Duodenum (tissue), 1 donor: ENCODE results near the genes CLDN1, TMEM207 and FGF12.

- PRO-cap = no peak
Observed at GRCh38 chr3:190321545-190322835, at the start of gene CLDN1. TSS of gene CLDN1 (minus strand) at chr3:190322446.

GRCh38 chr3:190449805-190450338, at the start of gene TMEM207:
TSS of gene TMEM207 (minus strand) at chr3:190449901.
- PRO-cap = no peak

- PRO-cap = no peak
Observed at GRCh38 chr3:190487101-190487474, 26.8 kb upstream of the IL1RAP start.

GRCh38 chr3:190586829-190587234, 72.9 kb downstream of the IL1RAP start:
- PRO-cap = no peak

GRCh38 chr3:190591098-190591507, 77.2 kb downstream of the IL1RAP start:
- PRO-cap = no peak

- PRO-cap = no peak
Observed at GRCh38 chr3:190641470-190642037, 127.7 kb downstream of the IL1RAP start.

- PRO-cap = no peak
Observed at GRCh38 chr3:192008698-192008989, 547.7 kb downstream of the PYDC2 start.

GRCh38 chr3:192303210-192303651, 424.1 kb downstream of the FGF12 start:
- PRO-cap = no peak

DNA sequence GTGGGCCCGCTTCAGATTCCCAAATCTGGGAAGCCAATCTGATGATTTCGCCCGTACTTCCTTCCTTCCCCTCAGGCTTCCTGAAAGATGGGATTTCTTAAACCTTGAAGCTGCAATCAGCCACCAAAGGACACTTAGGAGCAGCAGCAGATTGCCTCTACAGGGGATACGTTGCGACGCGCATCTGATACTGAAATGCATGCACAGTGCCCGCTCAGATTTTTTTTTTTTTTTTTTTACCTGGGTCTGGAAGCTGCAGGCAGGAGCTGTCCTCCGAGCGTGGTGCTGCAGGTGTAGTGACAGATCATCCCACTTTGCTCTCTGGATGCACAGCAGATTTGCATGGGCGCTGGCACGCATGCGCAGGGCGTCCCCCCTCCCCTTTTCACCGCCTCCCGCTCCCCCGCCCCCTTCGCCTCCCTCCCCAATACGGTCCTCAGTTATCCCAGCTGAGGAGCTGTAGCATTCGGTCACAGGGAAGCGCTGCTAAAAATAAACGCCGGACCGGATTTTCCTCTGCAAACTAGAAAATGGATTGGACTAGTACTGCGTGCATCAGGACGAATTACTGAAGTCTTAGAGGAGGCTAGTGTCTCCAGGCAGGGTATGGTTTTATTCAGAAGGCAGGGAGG, at the start of gene FGF12:
Gene FGF12 (minus strand): TSS at position 298 of the 632 bp plus-strand sequence.
- PRO-cap = no peak

DNA sequence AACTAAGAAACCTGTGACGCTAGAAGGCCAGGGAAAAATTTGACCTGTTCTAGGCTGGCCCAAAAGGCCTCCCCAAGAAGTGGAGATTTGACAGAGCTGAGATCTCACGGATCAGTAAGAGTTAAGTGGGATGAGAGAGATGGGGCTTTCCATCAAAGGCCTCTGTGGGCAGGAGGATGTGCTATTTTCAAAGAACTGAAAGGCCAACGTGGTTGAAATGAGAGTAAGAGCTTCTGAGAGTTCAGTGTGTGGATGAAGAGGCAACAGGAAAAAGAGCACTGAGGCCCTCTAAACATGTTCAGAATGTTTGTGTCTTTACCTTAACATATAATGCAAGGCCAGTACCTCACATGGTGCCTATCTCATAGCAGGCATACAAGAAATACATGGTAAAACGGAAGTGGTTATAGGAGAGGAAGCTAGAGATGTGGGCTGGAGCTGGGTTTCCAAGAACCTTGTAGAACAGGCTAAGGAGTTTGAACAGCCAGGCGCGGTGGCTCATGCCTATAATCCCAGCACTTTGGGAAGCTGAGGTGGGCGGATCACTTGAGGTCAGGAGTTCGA, 18.8 kb downstream of the MB21D2 start:
- PRO-cap = unidirectional peak, plus-strand start at position 244 of the sequence

- PRO-cap = no peak
Observed at GRCh38 chr3:193311068-193311529, 67.5 kb downstream of the ATP13A5 start.

DNA sequence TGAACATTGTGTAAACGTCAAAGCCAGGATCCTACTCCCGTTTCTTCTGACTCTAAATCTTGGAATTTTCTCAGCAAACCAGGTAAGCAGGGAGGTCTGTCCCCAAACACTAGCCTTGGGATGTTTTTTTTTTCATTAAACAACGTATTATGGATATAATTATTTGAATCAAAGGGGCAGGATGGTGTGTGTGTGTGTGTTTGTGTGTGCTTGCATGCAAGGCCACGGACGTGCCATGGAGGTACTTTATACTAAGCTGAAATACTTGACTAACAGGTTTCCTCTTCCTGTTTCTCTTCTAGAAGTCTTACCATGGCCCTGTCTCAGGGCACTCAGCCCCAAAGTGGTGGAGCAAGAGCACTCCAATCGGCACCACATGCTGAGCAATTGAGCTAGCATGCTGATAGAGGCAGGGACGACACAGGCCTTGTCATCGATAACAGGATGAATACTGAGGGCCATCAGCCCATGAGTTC, 198.6 kb downstream of the OPA1 start:
- PRO-cap = no peak

DNA sequence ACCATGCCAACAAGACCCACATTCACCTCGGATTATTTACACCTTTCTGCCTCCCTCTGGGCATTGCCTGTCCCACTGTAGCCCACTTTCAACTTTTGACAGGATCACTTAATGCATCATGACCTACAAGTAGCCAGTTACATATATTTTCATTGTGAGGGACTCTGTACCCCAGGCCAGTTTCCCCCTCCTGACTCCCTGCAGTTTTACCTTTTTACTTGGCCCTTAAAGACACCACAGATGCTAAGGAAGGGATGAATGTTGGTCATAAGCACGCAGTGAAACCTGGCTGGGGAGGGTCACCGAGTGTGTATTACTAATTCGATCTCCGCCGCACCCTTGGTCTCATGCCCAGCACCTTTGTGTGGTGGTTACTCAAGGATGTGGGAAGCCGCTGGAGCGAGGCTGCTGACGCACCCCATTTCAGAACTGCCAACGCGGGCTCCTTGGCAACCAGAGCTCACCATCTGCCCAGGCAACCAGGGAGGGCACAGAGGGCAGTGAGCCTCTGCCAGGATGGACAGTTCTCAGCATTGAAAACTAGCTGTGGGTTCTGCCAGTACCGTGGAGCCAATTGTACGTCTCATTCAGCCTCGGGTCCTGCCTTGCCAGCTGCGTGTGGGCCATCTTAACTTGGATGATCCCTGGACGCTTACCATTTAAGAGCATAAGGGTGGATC, 238.4 kb downstream of the OPA1 start:
- PRO-cap = no peak

DNA sequence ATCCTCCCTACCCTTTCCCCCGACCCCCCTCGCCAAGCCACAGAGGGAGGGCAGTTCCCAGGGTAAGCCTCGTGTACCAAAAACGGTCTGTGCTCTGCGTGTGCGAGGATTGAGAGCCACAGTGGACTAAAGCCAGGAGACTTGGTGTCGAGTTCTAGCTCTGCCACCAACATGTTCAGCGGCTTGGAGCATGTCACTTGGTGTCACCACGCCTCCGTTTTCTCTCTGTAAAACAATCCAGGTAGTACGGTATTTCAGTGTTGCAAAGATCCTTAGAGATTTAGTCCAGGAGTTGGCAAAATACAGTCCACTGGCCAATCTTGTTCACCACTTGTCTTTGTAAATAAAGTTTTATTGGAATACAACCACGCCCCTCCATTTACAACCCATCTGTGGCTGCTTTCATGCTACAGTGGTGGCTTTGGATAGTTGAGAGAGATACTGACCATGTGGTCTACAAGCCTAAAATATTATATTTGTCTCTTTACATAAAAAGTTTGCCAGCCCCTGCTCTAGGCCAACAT, 250.1 kb downstream of the OPA1 start:
- PRO-cap = no peak

DNA sequence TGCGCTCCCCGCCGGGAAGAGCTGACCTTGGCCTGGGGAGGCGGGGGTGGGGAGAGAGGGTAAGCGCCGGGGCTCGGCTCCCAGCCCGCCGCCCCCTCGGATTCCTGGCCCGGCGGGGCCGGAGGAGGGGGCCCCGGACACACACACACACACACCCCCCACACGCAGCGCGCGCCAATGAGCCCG, 1.3 kb upstream of the HES1 start:
- PRO-cap = bidirectional peak, plus-strand start outside the sequence, minus-strand start at position 98 of the sequence

GRCh38 chr3:194134894-194135476, 963 bp upstream of the HES1 start:
- PRO-cap = bidirectional peak, plus-strand start at chr3:194134956, minus-strand start at chr3:194134805; bidirectional peak, plus-strand start at chr3:194135192, minus-strand start at chr3:194135106

- PRO-cap = bidirectional peak, plus-strand start at chr3:194137487, minus-strand start at chr3:194137304; bidirectional peak, plus-strand start at chr3:194137841, minus-strand start at chr3:194137673
Observed at GRCh38 chr3:194137394-194137895, 1.5 kb downstream of the HES1 start.

- PRO-cap = no peak
Observed at GRCh38 chr3:194137896-194138204, 1.9 kb downstream of the HES1 start.

DNA sequence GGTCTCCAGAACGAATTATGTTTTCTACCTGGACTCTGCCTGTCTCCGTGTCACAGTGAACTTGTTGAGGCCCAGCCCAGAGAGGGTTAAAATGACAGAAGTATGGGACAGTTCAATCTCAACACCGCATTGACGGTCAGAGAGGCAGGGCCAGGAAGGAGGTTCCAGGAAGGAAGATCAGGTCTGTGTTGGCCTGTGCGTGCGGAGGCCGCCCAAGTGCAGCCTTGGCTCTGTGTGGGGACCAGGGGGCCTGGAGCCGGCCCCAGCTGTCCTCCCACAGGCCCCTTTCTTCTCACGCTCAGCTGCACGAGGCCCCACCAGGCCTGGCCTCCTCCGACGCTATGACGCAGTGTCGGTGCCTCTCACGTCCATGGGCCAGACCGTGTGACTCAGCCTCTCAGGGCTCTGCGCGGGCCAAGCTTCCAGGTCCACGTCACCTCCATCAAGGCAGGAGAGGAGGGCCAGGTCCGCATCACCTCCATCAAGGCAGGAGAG, 83.3 kb downstream of the CPN2 start:
- PRO-cap = no peak

DNA sequence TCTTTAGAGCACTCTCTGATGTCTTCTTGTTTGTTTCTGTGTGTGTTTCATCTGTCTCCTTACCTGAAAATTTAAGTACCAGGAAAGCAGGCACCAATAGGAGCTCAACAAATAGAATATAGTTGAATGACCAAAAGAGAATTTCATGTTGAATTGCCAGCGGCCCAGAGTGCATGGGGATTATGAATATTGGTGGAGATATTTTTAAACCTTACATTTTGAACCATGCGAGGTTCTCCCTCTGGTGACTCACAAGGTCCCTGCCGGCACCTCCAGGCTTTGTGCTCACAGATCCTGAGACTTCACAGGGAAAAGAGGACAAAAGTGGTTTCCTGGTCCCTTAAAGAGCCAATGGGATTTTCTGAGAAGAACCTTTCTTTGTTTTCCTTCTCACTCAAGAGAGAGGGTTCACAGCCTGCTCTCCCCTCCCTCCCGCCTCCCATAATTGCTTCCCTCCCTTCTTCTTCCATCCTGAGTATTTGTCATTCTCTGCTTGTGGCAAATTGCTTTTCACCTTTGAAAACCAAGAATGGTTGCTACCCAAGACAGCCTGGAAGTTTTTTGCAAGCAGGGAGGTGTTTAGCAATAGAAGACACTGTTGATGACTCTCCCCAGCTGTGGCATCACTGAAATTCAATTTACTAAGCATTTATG, 76.7 kb downstream of the CPN2 start:
- PRO-cap = no peak